NT2/D1 (cell line): ENCODE results near the gene NADK2.

GRCh38 chr5:35162837-35163676, 67.2 kb downstream of the PRLR start:
- RRBS, 2 experiments = no CpG with 5 or more reads among the region's 11 CpGs

- RRBS, 2 experiments = no CpG with 5 or more reads among the region's 11 CpGs
Observed at GRCh38 chr5:35247252-35248128, 17.2 kb upstream of the PRLR start.

DNA sequence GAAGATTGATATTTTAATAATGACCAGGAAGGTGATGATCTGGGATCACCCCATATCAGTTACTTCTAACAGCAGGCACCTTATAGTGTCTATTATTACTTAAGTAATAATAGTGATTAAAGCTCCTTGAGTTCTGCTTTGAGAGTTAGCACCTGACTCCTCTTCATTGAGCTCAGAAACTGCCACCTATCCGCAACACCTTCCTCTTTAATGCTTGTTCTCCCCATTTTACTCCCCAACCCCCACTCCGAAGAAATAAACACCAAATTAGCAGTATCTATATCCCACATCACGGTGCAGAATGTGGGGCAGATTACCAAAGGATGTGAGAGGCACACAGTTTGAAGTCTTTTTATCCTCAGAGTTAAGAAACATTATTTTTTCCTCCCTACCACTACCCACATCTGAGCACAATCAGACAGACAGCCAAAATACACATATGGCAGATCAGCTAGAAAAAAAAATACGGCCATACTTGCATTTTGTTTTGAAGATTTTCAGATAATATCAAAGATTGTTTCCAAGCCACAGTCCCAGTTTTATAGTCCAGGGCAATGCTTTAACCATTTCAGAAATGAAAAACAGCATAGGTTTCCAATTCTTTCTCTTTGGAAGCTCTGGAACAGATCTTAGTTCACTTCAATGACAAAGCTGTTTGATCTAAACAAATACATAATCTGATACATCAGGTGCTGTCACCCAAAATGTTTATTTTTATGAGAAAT, 26.1 kb upstream of the IL7R start:
- RRBS, 2 experiments = no CpG with 5 or more reads among the region's 4 CpGs

GRCh38 chr5:35855872-35856455, 727 bp upstream of the IL7R start:
- RRBS, 2 experiments = no CpG with 5 or more reads among the region's 5 CpGs

- RRBS, 2 experiments = 8 to 10% methylated on average over 3 to 6 of the region's 21 CpGs
Observed at GRCh38 chr5:35924797-35925458, 13.5 kb downstream of the CAPSL start.

GRCh38 chr5:36070978-36071523, 4.4 kb upstream of the UGT3A2 start:
- RRBS, 2 experiments = no CpG with 5 or more reads among the region's 7 CpGs

- RRBS, 2 experiments = under 1 to 2% methylated on average over 24 to 33 of the region's 89 CpGs
Observed at GRCh38 chr5:36241726-36242649, at the start of gene NADK2. Gene NADK2 (minus strand): TSS chr5:36241925.

DNA sequence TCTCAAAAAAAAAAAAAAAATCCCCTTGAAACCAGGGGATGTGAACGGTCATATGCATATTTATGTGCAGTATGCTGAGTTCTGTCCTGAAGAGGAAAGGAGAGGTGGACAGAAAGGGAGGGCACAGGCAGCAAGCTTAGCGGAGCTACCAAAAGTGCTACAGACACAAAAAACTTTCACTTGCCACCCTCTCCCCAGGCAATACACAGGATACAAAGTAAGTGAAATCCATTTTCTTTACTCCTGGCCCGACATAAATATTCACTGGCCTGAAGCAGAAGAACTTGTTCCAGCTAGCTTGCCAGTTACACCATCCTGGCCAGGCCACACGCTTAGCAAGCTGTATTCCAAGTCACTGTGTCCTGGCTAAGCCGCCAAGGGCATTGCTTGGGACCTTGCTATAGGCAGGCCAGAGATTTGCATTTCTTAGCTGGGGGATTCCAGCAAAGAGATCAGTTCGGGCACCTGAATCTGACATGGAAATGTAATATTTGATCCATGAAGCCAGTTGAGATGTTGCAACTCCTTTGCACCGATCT, 71.1 kb upstream of the SLC1A3 start:
- RRBS, 2 experiments = no CpG with 5 or more reads among the region's 7 CpGs

DNA sequence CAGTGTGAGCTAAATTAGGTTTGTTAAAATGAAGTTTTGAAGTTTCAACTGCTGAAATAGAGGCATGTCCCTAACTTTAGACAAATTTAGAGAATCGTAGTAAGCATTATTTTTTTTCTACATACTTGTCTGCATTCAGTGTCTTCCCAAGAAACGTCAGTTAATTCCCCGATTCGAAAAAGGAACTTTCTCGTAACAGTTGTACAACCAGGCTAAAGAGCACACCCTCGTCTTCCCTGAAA, 468 bp upstream of the SLC1A3 start:
- RRBS, 2 experiments = no CpG with 5 or more reads among the region's 6 CpGs

DNA sequence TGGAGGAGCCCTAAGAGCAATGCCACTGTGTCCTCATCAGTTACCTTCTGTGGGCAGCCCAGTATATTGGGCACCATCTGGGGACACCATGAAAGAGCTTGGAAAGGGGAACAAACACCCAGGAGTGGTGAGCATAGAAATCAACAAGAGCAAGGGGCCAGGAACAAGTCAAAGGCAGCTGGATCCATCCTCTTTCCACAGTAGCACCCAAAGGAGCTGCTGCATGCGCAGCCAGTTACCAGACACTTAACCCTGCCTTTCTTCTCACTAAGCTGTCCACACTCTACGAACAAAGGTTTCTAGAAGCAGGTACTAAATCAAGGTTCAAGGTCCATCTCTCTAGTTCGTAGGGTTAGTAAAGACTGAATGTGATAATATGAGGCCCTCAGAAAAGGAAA, 121.3 kb upstream of the NIPBL start:
- RRBS, 2 experiments = no CpG with 5 or more reads among the region's 3 CpGs

DNA sequence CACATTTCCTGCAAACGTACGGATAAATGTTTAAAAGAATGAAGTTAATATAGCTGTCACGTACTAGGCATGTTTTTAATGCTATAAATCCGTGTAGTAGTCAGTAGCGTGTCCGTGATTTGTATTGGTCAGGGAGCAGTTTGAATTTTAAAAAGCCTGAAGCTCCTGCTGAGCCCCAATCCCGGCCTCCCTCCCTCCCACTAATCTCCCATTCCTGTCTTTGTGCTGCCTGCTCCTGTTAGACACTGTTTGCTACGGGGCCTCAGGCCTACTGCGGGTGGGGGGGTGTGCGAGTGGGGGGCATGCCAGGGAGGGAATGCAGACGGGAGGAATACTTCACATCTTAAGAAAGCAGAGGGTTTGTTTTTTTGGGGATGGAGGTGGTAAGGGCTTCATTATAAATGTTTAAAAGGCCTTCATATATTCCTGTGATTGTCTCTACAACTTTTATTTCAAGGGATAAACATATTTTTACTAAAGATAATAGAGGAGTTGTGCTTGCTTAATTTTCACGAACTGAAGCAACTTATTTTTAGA, 2.2 kb downstream of the NIPBL start:
- RRBS, 2 experiments = no CpG with 5 or more reads among the region's 12 CpGs

DNA sequence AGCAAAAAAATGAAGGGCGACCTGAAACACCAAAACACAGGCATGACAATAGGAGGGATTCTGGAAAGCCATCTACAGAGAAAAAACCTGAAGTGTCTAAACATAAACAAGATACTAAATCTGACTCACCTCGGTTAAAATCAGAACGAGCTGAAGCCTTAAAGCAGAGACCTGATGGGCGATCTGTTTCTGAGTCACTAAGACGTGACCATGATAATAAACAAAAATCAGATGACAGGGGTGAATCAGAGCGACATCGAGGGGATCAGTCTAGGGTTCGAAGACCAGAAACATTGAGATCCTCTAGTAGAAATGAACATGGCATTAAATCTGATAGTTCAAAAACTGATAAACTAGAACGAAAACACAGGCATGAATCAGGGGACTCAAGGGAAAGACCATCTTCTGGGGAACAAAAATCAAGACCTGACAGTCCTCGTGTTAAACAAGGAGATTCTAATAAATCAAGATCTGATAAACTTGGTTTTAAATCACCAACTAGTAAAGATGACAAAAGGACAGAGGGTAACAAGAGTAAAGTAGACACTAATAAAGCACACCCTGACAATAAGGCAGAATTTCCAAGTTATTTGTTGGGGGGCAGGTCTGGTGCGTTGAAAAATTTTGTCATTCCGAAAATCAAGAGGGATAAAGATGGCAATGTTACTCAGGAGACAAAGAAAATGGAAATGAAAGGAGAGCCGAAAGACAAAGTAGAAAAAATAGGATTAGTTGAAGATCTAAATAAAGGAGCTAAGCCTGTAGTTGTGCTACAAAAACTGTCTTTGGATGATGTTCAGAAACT, 109.1 kb downstream of the NIPBL start:
- RRBS, 2 experiments = no CpG with 5 or more reads among the region's 13 CpGs

- RRBS, 2 experiments = no CpG with 5 or more reads among the region's 5 CpGs
Observed at GRCh38 chr5:37184599-37185228, 64.5 kb downstream of the CPLANE1 start.

- RRBS, 2 experiments = no CpG with 5 or more reads among the region's 4 CpGs
Observed at GRCh38 chr5:37553126-37553511, 174.0 kb downstream of the WDR70 start.

GRCh38 chr5:37837356-37838127, 2.3 kb downstream of the GDNF start:
- RRBS, 2 experiments = 3 to 4% methylated on average over 16 of the region's 44 CpGs

GRCh38 chr5:38554709-38555354, 1.6 kb downstream of the LIFR start:
- RRBS, 2 experiments = no CpG with 5 or more reads among the region's 7 CpGs

DNA sequence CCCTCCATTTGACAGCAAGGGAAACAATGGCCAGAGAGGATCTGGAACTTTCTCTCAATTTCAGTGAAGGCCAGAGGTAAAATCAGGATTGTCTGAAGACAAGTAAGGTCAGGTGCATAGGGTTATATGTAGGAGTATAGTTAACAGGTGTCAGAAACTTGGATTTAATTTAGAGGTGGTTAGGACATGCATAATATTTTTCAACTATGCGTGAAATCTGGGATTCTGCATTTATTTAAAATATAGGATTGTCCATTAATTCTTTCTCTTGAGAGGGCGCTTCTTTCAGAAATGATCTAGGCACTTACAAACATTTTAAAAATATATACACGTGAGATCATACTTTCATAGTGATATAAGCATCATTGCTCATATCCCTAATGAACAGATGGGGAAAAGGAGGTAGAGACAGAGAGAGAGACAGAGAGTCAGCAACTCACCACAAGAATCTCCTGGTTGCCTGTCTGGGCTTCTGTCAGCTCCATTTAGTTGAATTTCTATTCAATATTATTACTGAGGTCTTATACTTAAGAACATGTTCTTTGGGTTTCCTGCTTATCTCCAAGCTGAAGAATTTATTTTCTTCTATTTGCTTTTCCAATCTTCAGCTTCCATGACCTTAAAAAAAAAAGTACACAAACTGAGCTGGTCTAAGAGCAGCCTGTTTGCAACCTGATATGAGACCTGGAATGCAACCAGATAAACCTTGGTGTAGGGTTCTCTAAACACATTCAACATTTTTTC, 51.4 kb upstream of the LIFR start:
- RRBS, 2 experiments = no CpG with 5 or more reads among the region's 3 CpGs

GRCh38 chr5:38831150-38831591, 14.6 kb upstream of the OSMR start:
- RRBS, 2 experiments = no CpG with 5 or more reads among the region's 5 CpGs

- RRBS, 2 experiments = no CpG with 5 or more reads among the region's 2 CpGs
Observed at GRCh38 chr5:38921015-38921736, 75.4 kb downstream of the OSMR start.

DNA sequence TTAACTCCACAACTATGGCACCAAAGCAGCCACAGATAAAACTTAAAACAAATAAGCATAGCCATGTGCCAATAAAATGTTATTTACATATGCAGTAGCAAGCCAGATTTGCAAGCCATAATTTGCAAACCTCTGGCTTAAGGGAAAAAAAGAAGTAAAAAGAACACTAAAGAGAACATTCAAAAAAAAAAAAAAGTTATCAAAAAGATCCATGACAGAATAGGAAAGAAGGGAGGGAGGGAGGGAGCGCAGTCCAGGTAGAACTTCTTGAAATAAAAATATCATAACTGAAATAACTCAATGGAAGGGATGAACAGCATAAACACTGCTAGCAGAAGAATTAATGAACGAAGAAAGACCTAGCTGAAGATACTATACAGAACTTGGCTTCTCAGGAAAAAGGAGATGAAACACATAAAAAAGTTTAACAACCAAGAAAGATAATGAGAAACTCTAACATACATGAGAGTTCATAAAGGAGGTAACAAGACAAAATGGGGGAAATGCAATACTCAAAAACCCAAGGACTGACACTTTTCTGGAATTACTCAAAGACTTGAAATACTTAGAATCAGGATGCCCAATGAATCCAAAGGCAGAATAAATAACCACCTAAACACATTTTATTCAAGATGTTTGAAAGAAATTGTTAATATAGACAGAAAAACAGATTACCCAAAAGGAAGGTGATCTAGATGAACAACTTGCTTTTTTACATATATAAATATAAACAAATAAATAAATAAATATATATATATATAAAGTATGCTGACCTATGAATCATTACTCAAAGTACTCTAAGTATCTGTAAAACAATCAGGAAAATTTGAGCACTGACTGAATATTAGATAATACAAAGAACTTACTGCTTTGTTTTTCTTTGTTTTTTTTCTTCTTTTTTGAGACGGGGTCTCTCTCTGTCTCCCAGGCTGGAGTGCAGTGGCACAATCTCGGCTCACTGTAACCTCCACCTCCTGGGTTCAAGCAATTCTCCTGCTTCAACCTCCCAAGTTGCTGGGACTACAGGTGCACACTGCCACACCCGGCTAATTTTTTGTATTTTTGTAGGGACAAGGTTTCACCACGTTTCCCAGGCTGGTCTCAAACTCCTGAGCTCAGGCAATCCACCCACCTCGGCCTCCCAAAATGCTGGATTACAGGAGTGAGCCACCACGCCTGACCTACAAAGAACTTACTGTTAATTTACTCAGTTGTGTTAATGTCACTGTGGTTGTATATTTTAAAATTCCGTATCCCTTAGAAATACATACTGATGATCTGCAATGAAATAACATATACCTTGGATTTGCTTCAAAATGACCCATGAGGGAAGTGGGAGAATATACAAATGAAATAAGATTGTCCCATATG, 24.3 kb downstream of the RICTOR start:
- RRBS, 2 experiments = no CpG with 5 or more reads among the region's 9 CpGs